ENCODE measurements around the genes SCYGR3, SCYGR6, SCYGR8 and DNER.

GRCh38 chr2:224973691-224974096, 68.6 kb downstream of the DOCK10 start:
- PRO-cap, 3 experiments, result no peak in any of the 3 experiments
- RAMPAGE, long total RNA, 2 experiments, result no peak in any of the 2 experiments
- RRBS, result no CpG with 5 or more reads among the region's 3 CpGs

DNA sequence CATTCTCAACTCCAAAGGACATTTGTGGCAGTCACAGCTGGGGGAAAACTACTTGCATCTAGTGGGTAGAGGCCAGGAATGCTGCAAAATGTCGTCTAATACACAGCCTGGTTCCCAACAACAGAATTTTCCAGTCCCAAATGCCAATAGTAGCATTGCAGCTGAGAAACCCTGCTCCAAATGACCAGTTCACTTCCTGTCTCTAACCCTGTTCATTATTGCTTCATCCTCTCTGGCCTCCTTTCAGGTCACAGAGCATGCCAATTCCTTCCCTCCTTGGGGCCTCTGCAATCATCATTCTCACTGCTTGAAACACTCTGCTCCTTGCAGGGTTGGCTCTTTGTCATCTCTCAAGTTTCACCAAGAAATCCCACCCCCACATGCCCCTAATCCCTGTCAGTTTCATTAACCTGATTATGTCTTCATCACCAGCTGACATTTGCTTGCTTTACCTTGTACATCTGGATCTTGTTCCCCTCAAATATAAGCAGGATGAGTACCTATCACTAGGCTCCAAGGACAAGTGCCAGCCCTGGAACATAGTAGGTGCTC, 139.0 kb downstream of the IRS1 start:
- PRO-cap, 3 experiments, result no peak in any of the 3 experiments
- RAMPAGE, long total RNA, 2 experiments, result no peak in any of the 2 experiments
- RRBS, result no CpG with 5 or more reads among the region's 1 CpG

DNA sequence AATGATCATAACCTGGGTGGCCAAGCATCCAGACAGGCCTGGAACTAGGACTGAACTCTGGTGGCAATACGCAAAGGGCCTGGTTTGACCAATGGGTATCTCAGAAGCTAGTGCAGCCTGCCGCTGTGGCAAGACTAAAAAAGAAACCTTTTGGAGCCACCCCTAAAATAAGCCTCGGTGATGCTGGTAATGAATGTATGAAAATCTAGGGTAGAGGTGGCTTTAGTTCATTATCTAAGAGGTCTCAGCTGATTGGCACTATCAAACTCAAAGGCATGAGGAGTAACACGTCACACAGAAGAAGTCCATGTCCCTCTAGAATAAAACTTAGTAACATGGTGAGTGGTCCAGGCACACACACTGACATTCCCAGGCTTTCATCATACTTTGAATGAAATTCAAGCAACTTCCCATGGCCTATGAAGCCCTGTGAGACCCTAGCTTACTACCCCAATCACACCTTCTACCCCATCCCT, 32.0 kb downstream of the IRS1 start:
- PRO-cap, 3 experiments, result no peak in any of the 3 experiments
- RAMPAGE, long total RNA, 2 experiments, result no peak in any of the 2 experiments
- RRBS, result no CpG with 5 or more reads among the region's 4 CpGs

DNA sequence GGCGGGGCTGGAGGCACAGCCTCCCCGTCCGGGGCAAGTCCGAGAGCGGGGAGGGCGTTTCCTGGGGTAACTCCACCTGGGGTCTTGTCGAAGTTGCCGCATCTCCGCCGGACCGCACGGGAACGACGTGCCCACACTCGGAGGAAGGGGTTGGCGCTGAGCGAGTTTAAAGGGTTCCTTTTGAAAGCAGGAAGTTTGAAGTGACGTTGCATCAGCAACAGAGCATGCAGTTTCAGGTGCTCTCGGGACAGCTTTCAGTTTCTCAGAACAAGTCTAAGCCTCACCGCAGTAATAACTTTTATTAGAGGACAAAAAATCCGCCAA, 345 bp downstream of the RHBDD1 start:
- PRO-cap, 3 experiments, result peak in 2 of 3 experiments; most common plus-strand start position 229 of the sequence (in 2); most common minus-strand start position 124 of the sequence (in 1)
- RAMPAGE, long total RNA, 2 experiments, result no peak in any of the 2 experiments
- RRBS, result 2% methylated on average over 10 of the region's 21 CpGs

DNA sequence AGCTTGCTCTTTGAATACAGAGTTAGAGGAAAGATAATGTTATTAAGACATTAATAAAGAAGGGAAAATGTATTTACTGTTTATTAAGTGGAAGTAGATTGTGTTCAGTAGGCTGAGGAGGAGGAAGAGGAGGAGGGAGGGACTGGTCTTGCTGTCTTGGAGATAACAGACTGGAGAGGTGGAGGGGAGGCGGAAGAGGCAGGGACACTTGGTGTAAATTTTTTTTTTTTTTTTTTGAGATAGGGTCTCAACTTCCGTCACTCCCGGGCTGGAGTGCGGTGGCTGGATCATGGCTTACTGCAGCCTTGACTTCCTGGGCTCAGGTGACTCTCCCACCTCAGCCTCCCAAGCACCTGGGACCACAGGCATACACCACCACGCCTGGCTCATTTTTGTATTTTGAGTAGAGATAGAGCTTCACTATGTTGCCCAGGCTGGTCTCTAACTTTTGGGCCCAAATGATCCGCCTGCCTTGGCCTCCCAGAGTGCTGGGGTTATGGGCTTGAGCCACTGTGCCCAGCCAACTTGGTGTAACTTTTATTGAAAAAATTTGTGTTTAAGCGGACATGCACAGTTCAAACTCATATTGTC, 32.1 kb downstream of the AGFG1 start:
- PRO-cap, 3 experiments, result no peak in any of the 3 experiments
- RAMPAGE, long total RNA, 2 experiments, result no peak in any of the 2 experiments
- RRBS, result no CpG with 5 or more reads among the region's 7 CpGs

GRCh38 chr2:227614767-227615021, at the start of gene SCYGR3:
SCYGR3 (minus strand) TSS chr2:227614840.
- PRO-cap, 3 experiments, result no peak in any of the 3 experiments
- RAMPAGE, long total RNA, 2 experiments, result no peak in any of the 2 experiments
- RRBS, result no CpG with 5 or more reads among the region's 3 CpGs

DNA sequence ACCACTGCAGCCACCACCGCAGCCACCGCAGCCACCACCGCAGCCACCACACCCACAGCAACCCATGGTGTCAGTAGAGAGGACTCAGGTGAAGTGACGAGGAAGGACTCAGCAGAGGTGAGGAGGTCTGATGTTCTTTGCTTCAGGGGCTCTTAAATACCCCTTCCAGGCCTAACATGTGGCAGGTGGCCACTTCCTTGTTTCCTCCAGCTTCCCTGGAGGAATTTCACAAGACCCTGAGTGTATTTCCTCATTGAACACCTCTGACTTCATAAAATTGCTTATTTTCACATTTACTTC, at the start of gene SCYGR6:
Gene SCYGR6, minus strand, starts transcription at position 66 of the 300 bp plus-strand sequence.
- PRO-cap, 3 experiments, result no peak in any of the 3 experiments
- RAMPAGE, long total RNA, 2 experiments, result no peak in any of the 2 experiments
- RRBS, result no CpG with 5 or more reads among the region's 4 CpGs

- PRO-cap, 3 experiments, result no peak in any of the 3 experiments
- RAMPAGE, long total RNA, 2 experiments, result no peak in any of the 2 experiments
- RRBS, result no CpG with 5 or more reads among the region's 9 CpGs
Measured at GRCh38 chr2:227745572-227746001, at the start of gene SCYGR8. SCYGR8 (plus strand) TSS chr2:227745894.

DNA sequence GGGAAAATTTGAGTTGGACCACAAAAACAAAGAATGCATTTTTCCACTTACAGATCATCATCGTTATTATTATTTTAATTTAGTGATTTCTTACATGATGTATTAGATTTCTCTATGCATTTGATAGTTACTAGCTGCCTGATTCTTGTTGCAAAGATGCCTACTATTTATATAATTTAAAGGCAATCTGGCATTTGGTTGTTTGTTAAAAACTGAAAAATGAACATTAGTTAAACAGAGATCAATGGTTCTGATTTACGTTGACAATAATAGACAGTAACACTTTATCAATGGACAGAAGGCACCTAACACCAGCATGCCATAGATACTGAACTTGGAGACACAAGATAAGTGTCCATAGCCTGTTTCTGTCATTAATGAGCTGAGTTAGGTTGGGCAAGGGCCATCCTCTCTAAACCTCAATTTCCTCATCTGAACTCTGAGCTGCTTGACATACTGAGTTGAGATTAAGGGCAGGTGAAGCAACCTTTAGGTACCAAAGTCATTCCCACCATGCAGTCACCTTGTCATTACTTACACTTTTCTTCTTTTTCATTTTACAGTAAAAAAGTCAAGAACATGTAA, 2.9 kb downstream of the CCL20 start:
- PRO-cap, 3 experiments, result no peak in any of the 3 experiments
- RAMPAGE, long total RNA, 2 experiments, result no peak in any of the 2 experiments
- RRBS, result no CpG with 5 or more reads among the region's 2 CpGs

GRCh38 chr2:228771108-228771734, 499.9 kb downstream of the PID1 start:
- PRO-cap, 3 experiments, result peak in 2 of 3 experiments; most common minus-strand start chr2:228771506 (in 2)
- RAMPAGE, long total RNA, 2 experiments, result no peak in any of the 2 experiments
- RRBS, result no CpG with 5 or more reads among the region's 6 CpGs

GRCh38 chr2:229060306-229060787, 210.7 kb downstream of the PID1 start:
- PRO-cap, 3 experiments, result no peak in any of the 3 experiments
- RAMPAGE, long total RNA, 2 experiments, result no peak in any of the 2 experiments
- RRBS, result no CpG with 5 or more reads among the region's 4 CpGs

DNA sequence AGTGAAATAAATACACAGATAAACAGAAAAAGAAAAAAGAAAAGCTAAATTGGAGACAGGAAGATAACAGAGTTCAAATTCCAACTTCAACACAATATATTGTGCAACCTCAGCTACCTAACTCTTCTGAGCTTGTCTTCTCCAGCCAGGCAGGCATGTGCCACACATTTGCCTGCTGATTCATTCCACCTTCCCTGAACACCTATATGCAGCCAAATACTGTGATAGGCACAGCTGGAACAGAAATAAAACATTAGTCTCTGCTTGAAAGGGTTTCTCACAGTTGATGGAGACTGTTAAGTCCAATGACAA, 110.8 kb downstream of the PID1 start:
- PRO-cap, 3 experiments, result no peak in any of the 3 experiments
- RAMPAGE, long total RNA, 2 experiments, result no peak in any of the 2 experiments

DNA sequence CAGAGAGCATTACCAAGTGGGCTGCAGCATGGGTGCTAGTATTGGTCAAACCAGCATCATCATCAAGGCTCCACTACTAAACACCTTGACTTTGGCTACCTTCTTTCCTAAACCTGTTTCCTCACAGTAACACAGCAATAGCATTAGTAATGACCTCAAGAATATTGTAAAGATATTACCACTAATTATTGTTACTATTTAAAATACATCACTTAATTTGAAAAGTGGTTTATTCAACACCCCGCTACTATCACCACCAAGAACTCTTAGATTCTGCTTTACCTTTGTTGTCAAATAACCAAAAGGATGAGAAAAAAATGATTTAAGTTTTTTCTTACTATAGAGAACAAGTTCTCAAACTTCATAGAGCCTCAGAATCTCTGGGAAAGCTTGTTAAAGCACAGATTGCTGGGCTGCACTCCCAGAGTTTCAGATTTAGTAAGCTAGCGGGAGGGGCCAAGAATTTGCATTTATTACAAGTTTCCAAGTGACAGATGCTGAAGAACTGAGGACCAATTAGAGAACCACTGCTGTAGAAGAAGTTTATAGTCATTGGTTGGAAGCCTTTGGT, 32.2 kb downstream of the PID1 start:
- PRO-cap, 3 experiments, result no peak in any of the 3 experiments
- RAMPAGE, long total RNA, 2 experiments, result no peak in any of the 2 experiments
- RRBS, result no CpG with 5 or more reads among the region's 2 CpGs

DNA sequence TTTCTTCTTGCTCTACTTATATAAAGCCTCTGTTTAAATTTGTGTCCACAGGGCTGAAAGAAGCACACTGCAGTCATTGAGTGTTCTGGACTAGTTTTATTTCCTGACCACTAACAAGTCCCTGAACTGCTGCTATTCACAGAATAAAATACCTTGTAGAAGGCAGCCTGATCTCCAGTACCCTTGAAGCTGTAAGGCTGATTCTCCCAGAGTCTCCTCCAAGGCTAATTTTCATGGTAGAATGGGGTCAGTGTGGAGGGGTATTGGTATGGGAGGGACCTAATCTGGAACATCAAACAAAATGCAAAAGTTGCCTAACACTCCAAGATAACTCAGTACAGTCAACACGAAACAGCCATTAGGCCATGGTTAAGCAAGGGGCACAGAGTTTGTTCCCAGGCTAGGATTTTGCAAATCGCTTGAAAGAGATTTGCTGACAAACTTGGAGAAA, 5.5 kb downstream of the PID1 start:
- PRO-cap, 3 experiments, result no peak in any of the 3 experiments
- RAMPAGE, long total RNA, 2 experiments, result no peak in any of the 2 experiments
- RRBS, result no CpG with 5 or more reads among the region's 2 CpGs

GRCh38 chr2:229415855-229416877, 145.1 kb upstream of the PID1 start:
- PRO-cap, 3 experiments, result peak in 2 of 3 experiments; most common plus-strand start chr2:229416564 (in 1); most common minus-strand start chr2:229416386 (in 1)
- RAMPAGE, long total RNA, 2 experiments, result no peak in any of the 2 experiments
- RRBS, result no CpG with 5 or more reads among the region's 7 CpGs

GRCh38 chr2:229714096-229714839, at the start of gene DNER:
DNER (minus strand) TSS chr2:229714555.
- PRO-cap, 3 experiments, result peak in 3 of 3 experiments; most common plus-strand start chr2:229714685 (in 2); most common minus-strand start chr2:229714491 (in 1)
- RAMPAGE, long total RNA, 2 experiments, result no peak in any of the 2 experiments
- RRBS, result 2% methylated on average over 40 of the region's 87 CpGs

DNA sequence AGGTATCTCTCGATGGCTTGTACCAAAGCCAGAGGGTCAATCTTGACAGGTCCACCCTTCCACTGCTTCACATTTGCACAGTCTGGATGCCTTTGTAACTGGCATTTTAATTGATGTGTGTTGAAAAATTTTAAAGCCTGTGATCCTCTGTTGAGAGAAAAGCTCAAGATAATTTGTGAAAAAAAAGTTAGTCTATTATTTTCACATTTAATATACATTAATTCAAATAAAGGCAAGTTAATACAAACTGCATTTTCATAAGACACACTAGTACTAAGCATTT, 78.6 kb upstream of the DNER start:
- PRO-cap, 3 experiments, result no peak in any of the 3 experiments
- RAMPAGE, long total RNA, 2 experiments, result no peak in any of the 2 experiments
- RRBS, result no CpG with 5 or more reads among the region's 1 CpG

DNA sequence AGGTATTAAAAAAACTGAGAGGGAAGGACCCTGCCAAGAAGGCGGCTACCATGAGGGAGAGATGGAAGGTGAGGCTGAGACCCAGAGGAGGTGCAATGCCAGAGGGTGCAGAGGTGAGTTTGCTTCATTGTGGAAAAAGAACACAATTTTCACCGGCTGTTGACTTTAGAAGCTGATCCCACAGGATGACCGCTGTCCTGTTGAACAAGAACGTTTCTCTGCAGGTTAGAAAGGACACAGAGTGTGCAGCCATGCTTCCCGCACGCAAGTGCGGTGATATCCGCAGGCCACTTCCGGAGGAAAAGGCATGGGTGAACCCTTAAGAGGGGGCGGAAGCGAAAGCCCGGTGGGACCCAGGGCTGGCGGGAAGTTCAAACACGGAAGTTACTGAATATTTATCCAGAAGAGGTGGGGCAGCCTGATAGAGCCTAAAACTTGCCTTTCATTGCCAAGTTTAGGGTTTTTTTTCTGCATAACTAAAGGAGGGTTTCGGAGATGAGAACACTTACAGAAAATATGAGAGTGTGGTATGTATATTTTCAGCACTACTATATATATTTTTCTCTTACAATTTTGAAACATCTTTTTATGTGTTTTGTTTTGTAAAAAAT, 16.5 kb downstream of the SP110 start:
- PRO-cap, 3 experiments, result peak in 1 of 3 experiments; most common plus-strand start position 335 of the sequence (in 1); most common minus-strand start position 295 of the sequence (in 1)
- RAMPAGE, long total RNA, 2 experiments, result start-site peak on the plus strand in 1 of 2 experiments, centred at position 374 of the sequence, 8 reads per replicate; start-site peak on the minus strand in 1 of 2 experiments, centred at position 268 of the sequence, 22 reads per replicate
- RRBS, result no CpG with 5 or more reads among the region's 15 CpGs

- PRO-cap, 3 experiments, result no peak in any of the 3 experiments
- RAMPAGE, long total RNA, 2 experiments, result no peak in any of the 2 experiments
- RRBS, result no CpG with 5 or more reads among the region's 5 CpGs
Measured at GRCh38 chr2:230449304-230449905, 33.4 kb downstream of the SP100 start.

GRCh38 chr2:230690871-230691304, 21.8 kb upstream of the CAB39 start:
- PRO-cap, 3 experiments, result no peak in any of the 3 experiments
- RAMPAGE, long total RNA, 2 experiments, result no peak in any of the 2 experiments
- RRBS, result no CpG with 5 or more reads among the region's 2 CpGs

Data from testis (tissue), 5 donors.